AG04449 (cell line): ENCODE data around the gene ZNF821.

GRCh38 chr16:71288559-71289054 is 595 bp downstream of the CMTR2 start:
- RRBS: 6% methylated on average over 1 of the region's 7 CpGs

DNA sequence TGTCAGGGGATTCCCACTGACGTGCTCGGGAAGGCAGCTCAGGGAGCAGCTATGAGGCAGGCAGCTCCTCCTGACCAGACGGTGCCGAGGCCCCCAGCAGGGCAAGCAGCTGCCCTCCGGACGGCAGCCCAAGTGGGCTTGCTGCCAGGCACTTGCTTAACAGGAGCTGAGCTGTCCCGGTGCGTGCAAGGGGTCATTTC is 9.8 kb upstream of the CALB2 start:
- RRBS: 44% methylated on average over 3 of the region's 8 CpGs

GRCh38 chr16:71354139-71354544 is 4.4 kb upstream of the CALB2 start:
- RRBS: no CpG with 5 or more reads among the region's 4 CpGs

DNA sequence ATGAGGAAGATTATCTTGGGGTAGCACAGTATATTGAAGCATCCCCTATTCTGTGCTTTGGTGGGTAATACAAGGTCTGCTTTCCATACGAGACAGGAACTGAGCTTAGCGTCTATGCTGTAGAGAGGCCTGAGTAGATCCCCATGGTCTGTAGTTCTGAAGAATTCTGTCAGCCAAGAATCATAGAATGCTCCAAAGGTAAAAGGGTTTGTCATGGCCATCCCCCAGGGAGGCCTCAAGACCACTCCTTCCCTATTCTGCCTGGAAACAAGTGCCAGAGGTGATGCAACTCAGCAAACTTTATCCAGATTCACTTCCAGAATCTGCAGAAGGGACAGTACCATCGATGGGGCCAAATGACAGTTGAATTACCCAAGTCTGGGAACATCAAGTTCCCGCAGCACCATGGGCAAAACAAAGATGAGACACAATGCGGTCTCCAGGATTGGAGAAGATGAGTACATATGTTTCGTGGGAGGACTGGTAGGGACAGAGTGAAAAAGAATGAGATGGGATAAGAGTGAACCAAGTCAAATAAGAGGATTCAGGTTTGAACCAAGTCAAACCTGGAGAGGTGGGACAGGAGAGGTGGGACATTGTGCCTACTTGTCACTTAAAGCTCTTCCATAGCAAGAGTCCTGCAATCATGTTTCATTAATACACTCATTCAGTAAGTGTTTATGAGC is 13.7 kb upstream of the TAT start:
- RRBS: no CpG with 5 or more reads among the region's 6 CpGs

- RRBS: no CpG with 5 or more reads among the region's 6 CpGs
These were observed 4.9 kb upstream of the PHLPP2 start for GRCh38 chr16:71729232-71730018.

- RRBS: no CpG with 5 or more reads among the region's 8 CpGs
These were observed 2.8 kb downstream of the ATXN1L start for GRCh38 chr16:71848475-71849060.

DNA sequence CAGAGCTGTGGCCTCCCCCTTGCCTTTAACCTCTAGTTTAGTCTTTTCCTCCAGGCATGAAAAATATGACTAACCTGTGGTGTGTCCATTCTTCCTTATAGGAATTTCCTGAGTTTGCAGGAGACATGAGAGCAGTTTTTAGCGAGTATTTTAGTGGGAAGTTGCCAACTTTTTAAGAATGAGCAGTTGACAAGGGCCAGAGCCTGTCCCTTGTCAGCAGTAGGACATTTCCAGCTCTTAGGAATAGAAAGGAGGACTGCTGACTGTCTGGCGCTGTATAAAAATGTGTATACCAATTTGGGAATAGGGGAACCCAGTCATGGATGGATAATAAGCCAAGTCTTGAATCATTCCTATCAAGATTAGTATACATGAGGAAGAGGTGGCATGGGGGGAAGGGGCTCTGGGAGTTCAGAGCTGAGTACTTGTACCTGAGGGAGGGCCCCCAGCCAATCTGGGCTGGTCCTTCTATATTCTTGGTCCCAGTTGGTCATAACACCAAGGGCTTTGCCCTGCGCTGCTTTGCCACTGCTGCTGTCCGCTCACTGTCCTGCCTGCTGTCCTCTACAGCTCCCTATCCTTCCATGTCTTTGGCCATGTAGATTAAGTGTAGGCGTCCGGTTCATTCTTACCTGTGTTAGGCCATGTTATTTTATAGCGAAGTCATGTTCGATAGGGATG is 8.9 kb downstream of the ATXN1L start:
- RRBS: no CpG with 5 or more reads among the region's 8 CpGs

- RRBS: 3% methylated on average over 36 of the region's 89 CpGs
These were observed at the start of gene ZNF821 for GRCh38 chr16:71883692-71884500. Gene ZNF821, minus strand, starts transcription at chr16:71884182.

DNA sequence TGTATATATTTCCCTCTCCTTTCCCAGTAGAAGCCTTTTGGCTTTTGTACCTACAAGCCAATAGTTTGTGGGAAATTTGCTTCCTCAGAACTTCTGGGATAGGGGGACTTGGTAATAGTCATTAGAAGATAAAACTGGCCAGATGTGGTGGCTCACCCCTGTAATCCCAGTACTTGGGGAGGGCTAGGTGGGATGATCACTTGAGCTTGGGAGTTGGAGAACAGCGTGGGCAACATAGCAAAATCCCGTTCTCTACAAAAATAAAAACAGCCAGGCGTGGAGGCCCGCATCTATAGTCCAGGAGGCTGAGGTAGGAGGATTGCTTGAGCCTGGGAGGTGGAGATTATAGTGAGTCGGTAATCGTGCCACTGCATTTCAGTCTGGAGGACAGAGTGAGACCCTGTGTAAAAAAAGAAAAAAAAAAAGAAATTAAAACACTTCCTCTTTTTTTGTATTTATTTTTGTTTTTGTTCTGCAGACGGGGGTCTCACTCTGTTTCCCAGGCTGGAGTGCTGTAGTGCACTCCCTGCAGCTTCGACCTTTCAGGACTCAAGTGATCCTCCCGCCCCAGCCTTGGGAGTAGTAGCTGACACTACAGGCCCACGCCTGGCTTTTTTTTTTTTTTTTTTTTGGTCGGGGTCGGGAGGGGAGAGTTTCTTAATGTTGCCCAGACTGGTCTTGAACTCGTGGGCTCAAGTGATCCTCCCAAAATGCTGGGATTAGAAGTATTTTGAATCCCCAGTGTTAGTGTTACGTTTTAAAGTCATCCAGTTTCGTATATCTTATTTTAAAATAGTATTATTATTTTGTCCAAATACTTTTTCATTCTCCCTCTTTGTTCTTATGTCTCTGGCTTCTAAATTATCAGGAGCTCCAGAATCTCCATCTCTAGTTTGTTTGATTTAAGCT is 1.5 kb downstream of the IST1 start:
- RRBS: no CpG with 5 or more reads among the region's 15 CpGs

DNA sequence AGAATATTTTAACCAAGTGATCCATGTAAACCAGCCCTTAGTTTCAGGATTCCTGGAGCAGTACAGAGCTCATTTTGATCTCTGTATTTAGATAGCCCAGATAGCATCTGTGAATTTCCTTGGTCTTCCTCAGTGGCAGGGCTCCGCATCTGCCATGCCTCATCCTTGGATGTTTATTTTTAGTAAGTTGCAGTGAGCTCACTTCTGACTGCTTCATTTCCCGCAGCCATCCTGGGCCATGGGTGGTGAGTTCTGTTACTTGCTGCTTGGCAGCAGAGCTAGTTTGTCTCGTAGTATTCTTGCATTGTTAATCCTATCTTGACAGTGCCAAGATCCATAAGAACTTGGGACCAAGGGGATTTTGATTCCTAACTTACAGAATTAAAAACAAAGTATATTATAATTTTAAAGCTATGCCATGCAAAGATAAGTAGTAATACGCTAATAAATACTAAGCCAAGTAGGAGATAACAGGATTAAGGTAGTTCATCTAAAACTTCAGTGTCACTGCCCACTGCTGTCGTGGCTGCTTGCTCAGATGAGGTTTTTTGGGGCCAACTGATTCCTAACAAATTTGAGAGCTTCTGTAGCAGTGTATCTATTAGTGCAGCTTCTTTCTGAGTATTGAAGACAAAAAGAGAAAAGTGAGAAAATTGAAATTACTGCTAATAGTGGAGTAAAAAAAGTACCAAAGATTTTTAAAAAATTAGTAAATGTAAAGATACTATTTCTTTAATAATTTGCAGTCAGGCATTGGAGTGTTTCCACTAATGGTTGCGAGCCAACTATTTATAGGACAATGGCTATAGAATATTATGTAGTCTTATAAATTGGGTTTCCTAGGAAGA is 34.0 kb downstream of the IST1 start:
- RRBS: no CpG with 5 or more reads among the region's 6 CpGs

GRCh38 chr16:72041923-72042830 is 12.1 kb upstream of the HP start:
- RRBS: no CpG with 5 or more reads among the region's 4 CpGs

DNA sequence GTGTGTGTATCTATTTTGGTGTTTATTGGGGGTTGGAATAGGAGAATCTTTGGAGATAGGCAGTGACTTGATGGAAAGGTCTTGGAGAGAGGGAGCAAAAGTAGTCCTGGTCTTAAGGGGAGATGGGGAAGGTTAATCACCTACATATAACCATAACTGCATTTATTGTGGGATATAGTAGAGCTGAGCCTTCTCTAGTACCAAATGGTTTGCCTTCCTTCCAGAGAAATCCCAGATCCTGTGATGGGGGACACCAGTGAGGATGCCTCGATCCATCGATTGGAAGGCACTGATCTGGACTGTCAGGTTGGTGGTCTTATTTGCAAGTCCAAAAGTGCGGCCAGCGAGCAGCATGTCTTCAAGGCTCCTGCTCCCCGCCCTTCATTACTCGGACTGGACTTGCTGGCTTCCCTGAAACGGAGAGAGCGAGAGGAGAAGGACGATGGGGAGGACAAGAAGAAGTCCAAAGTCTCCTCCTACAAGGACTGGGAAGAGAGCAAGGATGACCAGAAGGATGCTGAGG is 2.3 kb downstream of the DHX38 start:
- RRBS: no CpG with 5 or more reads among the region's 9 CpGs

- RRBS: no CpG with 5 or more reads among the region's 8 CpGs
These were observed 263.1 kb downstream of the ZFHX3 start for GRCh38 chr16:72784354-72785652.

GRCh38 chr16:72860789-72861677 is 186.9 kb downstream of the ZFHX3 start:
- RRBS: no CpG with 5 or more reads among the region's 14 CpGs

DNA sequence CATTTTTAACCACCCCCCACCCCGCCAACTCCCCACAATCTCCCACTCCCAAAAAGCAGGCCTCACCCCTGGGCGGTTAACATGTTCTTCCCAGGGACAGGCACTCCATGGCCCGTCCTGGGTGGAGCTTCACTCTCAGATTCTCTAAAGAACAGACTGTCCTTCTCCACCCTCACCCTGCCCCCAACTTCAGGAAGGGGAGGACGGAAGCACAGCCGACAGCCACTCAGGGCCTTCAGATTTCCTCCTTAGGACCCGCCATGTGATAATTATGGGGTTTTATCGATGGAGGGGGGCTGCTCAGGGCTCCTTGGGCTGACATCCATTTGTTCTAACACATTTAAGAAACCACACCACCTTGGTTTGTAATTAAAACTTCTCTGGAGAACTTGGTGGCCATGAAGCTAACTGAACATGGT is 61.9 kb downstream of the ZFHX3 start:
- RRBS: no CpG with 5 or more reads among the region's 7 CpGs

- RRBS: no CpG with 5 or more reads among the region's 13 CpGs
These were observed 10.6 kb downstream of the ZFHX3 start for GRCh38 chr16:73037098-73037909.

DNA sequence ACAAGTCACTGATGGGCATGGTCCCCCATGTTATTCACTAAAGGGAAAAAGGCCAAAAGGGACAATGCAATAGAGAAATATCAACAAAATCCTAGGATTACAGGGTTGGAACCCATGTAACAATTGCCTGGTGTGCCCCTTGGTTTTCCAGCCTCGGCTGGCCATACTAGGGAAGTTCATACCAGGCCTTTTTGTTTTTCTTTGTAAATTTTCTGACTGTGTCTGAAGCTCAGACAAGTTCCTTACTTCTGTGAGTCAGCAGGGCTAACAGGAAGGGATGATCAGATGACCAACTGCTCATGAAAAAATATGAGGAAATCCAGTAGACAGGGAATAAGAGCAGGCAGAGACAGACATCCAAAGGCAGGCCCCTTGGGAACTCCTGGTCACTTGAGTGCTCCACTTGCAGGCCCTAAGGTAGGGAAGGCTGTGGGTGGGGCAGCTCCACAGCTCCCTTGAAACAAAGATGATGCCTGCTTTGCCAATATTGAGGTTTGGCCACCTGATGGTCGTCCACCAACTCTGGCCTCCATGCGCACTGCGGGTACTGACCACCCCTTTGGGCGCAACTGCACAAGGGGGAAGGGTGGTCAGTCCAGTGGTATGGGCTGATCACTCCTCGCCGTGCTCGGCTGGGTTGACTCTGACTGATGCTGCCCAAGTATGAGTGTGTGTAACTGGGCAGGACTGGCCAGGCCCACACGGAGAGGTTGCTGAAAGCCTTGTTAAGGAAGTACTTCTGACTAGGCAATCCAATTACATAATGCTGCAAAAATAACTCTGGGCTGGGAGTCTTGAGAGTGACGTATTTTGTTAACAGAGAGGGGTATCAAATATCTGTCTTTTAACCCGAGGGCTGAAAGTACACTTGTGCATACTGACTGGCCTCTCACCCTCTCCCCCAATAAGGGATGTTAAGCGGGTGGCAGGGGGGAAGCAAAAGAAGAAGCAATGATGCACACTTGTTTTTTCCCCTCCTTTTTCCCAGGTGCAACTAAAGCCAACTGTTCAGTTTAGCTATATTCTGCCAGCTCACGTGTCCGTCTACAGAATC is 20.8 kb upstream of the ZFHX3 start:
- RRBS: no CpG with 5 or more reads among the region's 14 CpGs

DNA sequence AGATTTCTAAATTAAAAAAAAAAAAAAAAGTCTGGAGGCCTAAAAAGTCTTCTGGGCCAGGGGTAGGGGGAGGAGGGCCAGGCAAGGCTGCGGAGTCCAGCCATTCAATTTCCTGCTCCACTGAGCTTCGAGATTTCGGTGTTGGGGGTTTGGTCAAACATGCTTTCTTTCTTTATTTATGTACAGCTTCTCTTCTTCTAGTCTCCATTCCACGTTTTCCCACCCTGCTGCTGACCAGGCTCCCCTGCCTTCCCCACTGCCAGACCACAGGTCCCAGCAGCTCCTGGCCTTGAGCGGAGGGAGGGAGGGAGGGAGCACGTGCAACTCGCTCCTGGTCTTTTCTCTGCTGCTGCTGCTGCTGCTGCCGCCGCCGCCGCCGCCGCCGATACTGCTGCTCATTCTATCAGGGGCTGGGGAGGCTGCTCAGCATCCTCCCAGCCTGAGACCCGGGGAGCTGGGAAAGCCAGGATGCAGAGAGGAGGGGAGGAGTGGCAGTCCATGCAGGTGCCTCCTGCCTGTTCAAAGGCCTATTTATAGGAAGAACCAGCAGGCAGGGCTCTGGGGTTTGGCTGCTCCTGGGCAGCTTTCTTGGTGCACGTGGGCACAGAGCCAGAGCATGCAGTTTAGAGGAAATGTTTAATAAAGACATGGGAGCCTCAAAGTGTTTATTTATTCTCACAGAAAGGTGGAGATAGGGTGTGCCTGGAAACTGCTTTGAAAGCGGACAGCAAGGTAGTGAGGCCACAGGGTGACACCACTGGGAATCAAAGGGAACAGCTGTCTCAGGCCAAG is 23.4 kb upstream of the ZFHX3 start:
- RRBS: no CpG with 5 or more reads among the region's 17 CpGs

DNA sequence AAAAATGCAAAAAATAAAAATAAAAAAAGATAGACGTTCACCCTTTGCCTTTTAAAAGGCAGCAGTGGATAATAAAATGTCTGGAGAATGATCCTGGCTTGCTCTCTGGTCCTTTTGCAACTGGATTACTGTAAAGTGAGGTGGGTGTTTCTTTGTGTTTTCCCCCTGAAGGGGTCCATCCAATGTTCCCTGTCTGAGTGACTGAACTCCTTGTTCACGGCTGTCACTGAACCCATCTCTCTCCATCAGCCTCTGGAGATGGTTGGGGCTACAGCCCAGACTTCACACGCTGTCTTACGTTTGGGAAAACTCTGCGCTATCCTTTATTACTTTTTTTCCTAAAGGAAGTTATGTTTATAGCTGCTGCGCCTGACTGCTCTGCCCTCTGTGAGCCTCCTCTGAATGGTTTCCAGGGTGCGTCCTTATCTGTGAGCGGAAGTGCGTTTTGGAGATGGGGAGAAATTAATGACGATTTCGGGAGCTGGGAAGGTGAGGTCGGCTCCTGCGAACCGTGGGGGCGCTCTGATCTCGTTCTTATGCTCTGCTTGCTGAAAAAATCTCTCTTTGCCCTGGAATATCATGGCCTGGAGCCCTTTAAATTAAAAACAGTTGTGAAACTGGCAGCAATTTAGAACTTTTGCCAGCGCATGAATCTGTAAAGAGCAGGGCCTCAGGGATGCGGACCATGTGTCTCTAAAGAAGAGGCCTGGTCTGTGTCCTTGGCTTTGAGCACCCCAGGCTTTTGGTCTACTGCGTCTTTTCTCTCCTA is 135.6 kb upstream of the ZFHX3 start:
- RRBS: no CpG with 5 or more reads among the region's 19 CpGs

DNA sequence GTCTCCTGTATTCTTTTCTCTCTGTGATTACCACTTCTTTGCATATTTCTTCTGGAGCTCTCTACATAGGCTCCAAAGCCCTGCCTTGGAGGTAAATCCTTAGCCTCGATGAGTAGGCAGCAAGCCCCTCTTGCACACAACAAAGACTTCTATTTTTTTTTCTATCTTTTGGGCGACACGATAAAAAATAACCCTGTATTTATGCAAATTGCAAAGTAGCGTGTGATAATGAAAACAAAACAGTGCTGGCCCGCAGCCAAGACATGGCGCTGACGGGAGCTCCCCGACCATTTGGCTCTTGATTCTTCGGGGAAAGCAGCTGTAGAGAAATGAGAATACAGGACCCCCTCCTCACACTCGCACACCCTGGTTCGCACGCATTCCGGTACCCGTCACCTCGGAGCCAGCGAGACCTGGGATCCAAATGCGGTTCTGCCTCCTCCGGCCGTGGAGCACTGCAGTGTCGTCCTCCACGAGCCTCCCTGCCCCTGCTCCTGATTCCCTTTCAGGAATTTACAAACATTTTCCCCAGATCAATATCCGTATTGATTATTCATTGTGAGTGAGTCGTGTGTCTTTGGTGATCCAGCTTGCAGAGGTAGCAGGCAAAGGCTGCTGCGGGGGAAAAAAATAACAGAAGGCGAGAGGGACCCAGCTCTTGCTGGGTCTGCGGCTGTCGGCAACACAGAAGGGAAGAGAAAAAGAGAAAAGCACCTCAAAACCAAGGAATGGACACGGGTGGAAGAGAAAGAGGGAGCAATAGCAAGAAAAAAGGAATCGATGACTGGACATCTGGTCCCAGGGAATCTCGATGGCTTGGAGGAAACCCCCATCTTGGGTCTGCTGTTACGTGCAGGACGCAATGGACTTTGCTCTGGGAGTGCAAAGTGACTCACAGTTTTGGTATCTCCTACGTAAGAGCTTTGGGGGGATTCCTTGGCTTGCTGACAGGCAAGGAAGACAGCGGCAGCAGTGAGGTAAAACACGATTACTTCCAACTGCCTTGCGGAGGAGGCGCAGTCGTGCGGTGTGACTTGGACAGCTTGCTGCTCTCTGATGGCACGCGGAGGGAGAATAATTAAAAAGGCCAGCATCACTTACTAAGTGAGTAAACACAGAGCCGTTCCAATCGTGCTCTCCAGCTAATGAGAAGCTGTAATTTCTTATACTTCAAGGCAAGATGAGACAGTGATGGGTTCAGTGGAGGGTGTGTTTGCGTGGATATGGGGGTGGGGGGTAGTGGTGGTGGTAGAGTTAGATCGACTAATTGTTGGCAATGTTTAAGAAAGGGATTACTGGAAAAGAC is 184.3 kb upstream of the ZFHX3 start:
- RRBS: 80% methylated on average over 6 of the region's 45 CpGs